Right ventricle myocardium (tissue), 1 donor: ENCODE data around the genes MME, C3orf33, SLC33A1 and GMPS.

DNA sequence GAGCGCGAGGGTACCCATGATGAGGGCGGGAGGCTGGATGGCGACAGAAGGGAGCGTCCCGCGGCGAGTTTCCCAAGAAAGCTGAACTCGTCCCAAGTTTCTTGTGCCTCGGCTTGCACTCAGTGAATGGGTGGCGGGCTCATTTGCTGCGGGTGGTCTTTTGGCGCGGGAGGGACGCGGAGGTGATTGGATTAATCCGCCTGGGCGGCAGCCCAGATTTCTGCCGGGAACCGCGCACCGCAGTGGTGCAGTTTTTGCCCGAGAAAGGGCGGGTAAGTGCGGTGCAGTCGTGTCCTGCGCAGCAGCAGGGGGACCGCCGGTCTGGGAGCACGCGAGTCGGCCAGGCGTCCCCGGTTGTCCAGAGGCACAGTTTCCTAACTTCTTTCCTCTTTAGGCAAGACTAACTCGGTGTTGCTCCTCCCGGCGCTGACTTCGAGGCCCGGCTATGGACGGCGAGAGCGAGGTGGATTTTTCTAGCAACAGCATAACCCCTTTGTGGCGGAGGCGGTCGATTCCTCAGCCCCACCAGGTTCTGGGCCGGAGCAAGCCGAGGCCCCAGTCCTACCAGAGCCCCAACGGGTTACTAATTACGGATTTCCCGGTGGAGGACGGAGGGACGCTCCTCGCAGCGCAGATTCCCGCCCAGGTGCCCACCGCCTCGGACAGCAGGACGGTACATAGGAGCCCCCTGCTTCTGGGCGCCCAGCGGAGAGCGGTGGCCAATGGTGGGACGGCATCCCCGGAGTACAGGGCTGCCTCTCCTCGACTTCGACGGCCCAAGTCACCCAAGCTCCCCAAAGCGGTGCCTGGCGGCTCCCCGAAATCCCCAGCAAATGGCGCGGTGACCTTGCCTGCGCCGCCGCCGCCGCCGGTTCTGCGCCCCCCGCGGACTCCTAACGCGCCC is 610 bp downstream of the ARHGEF26 start:
- PRO-cap, 2 experiments, result no peak in any of the 2 experiments

DNA sequence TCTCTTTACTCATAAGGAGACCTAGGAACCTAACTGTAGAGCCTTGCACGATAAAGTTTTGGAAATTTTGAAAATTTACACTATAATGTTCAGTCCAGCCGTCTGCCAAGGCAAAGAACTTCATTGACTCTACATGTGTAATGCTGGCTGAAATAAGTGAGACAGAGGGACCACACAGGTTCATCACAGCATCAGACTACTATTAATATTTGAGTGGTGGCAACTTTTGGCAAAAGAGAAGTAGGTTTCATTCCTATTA is 15.8 kb upstream of the DHX36 start:
- PRO-cap, 2 experiments, result no peak in any of the 2 experiments

- PRO-cap, 2 experiments, result peak in 1 of 2 experiments; most common minus-strand start chr3:155079900 (in 1)
These were observed at the start of gene MME for GRCh38 chr3:155079408-155080686. MME (plus strand) TSS chr3:155080319.

DNA sequence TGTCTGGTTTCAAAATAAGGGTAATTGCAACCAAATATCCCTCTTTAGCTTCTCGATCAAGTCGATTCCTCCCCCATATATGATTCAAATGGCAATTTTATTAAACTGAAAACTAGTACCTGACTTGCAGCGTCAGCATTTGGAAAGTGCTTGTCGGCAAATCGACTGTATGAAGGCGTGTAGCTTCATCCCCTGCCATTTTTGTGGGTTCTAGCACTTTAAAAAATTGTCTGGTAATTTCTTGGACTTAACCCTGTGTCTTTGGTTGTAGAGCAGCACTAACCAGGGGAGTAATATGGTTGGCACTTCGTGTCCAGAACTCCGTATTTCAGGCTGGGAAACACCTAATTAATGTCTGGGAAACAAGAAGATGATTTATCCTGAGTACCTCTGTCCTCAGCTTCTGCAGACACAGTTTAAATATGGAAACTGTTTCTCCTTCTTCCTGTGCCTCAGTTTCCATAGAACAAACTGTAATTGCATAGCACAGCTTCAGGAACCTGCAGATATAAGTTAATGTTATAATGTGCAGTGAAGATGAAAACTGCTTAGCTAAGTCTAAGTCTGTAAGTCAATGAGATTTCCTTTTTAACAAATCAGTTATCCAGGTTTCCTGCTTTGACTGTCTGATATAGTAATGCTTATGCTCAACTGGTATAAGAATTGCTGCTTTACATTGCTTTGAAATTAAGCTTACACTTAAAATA is 731 bp downstream of the MME start:
- PRO-cap, 2 experiments, result no peak in any of the 2 experiments

DNA sequence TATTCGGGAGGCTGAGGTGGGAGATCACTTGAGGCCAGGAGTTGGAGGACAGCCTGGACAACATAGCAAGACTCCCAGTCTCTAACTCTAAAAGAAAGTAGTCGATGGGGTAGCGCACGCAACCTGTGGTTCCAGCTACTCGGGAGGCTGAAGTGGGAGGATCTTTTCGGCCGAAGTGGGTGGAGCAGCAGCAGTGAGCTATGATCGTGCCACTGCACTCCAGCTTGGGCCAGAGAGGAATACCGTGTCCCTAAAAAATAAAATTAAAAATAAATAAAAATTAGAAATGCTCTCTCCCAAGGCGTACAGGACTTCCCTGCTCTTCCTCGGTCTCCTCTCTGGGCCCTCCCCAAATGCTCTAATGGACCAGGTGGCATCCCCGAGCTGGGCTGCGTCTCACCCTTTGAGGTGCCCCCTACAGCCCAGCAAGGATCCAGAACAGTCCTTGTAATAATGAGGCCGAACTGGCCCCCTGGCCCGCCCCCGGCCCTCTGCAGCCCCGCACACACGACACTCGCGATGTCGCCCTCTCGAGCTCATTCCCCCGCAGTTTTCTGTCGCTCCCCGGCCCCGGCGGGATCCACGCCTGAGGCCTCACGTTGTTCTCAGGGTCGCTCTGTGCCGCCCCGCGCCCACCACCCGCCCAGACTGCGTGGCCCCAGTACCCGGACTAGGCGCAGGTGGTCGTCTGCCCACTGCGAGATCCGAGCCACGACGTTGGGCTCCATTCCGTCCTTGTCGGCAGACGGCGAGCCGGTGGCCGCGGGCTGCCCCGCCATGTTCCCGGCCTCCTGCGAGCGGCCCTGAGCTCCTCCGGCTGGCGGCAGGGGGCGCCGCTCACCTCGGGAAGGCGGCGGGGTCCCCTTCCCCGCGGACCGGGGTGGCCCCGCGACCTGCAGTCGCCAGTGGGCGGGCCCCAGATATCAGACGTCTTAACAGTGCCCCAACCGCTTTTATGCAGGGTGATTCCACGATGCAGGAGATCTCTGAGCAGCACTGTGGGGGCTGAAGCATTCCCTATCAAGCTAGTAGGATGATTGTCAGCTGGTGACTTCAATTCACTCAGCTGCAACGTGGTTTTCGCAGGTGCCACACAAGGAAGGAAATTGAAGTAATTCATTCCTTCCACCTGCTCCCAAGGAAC is at the start of gene C3orf33:
TSS of gene C3orf33 (minus strand) at position 805 of the 1,144 bp plus-strand sequence.
- PRO-cap, 2 experiments, result peak in 2 of 2 experiments; most common plus-strand start position 201 of the sequence (in 1); most common minus-strand start position 795 of the sequence (in 2)

DNA sequence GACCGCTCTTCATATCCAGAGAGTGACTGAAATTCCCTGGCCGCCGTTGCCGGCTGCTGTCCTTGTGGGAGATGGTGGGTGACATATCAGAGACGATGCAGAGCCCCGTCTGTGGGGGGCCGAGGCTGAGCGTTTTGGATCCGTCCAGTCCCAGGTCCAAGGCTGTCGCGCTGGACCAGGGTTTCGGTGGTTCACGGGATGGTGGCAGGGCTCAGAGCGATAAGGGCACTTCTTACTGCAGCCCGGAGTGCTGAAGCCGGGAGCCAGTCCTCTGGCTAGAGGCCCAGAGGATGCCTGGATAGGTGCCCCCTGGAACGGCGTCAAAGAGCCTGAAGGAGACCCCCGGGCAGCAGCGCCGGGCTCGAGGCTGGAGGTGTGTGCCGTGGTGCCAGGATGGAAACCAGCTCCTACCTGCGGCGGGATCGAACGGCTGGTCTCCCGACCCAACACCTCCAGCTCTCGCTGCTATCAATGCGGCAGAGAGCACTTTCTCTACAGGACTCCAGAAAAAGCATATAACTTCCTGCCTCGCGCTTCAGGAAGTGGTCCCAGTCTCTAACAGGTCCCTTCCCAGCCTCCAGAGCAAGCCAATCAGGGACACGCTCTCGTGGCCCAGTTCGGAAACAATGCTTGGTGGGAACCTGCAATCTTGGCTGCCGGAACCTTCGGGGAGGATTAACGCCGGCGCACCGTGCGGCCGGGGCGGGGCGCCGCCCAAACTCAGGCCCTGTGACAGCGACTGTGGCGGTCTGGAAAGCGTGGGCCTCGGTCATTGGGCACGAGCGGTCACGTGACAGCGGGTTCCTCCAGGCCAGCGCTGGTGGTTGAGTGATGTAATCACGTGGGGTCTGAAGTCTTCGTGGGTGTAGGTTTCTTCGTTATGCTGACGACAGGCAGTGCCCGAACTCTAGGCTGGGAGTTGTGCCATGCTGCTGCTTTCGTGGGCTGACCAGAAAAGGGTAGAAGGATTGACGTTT is at the start of gene SLC33A1:
TSS of gene SLC33A1 (minus strand) at position 515 of the 977 bp plus-strand sequence.
- PRO-cap, 2 experiments, result peak in 2 of 2 experiments; most common plus-strand start position 886 of the sequence (in 2); most common minus-strand start position 473 of the sequence (in 2)

DNA sequence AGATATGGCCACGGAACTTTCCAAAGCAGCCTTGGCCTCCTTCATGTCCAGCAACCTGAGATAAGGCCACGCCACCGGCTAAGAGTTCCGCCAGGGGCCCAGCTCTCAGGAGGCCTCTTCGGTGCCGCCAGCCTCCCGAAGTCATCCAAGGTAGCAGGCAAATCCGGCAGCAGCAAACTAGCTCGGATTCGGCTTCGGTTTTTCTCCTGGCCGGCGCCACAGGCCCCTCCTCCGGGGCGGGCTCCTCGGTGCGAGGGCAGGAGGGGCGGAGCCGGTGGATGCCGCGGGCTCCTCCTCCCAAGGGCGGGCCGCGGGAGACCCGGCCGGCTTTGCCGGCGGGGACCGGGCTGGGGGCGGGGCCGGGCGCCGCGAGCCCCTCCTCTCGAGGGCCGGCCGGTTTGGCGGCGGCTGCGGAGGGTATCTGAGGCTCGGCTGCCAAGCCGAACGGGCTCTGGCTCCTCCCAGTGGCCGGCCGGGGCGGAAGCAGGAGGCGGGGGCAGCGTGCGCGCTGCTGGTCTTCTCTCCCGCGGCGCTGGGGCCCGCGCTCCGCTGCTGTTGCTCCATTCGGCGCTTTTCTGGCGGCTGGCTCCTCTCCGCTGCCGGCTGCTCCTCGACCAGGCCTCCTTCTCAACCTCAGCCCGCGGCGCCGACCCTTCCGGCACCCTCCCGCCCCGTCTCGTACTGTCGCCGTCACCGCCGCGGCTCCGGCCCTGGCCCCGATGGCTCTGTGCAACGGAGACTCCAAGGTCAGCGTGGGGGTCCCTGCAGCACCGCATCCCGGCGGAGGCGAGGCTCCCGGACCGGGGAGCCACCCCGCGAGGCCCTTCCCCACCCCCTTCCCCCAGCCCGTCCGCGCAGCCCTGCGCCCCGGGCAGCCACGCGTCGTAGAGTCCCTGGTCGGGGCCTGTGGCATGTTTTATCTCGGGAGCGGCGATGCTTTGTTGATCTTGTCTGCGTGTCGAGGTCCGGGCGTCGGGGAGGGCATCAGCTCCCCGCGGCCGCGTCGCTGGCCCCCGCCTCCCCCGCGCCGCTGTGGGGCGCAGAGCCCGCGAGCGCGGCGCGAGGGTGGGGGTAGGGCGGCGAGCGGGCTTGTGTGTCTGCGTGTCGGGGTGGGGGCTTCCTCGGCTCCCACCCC is at the start of gene GMPS:
TSS of gene GMPS (plus strand) at position 499 of the 1,135 bp plus-strand sequence.
- PRO-cap, 2 experiments, result peak in 2 of 2 experiments; most common plus-strand start position 563 of the sequence (in 2); most common minus-strand start position 174 of the sequence (in 2)

DNA sequence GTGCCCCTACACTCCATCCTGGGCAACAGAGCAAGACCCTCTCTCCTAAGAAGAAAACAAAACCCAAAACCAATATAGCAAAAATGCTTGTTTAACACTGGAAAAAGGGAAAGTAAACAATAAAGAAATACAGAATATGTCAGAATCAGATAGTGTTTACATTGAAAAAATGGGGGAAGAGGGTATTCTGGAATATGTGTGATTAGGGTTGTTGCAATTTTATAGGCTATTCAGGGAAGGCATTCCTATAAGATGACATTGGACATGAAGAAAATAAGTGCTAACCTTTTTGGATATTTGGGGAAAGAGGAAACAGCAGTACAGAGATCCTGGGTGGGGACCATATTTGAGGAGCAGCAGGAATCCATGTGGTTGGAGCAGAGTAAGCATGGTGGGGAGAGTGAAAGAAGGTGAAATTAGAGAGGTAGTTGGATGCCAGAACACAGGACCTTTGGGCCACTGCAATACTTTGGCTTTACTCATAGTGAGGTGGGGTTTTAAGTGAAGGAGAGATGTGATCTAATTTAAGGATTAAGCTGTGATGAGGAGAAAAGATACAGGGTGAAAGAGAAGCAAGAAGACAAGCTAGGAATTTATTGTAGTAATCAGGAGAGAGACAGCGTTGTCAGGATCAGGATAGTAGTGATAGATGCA is 37.2 kb downstream of the GMPS start:
- PRO-cap, 2 experiments, result no peak in any of the 2 experiments

- PRO-cap, 2 experiments, result no peak in any of the 2 experiments
These were observed 170.6 kb downstream of the KCNAB1 start for GRCh38 chr3:156290726-156291588.

GRCh38 chr3:156456706-156457446 is 98.0 kb downstream of the SSR3 start:
- PRO-cap, 2 experiments, result no peak in any of the 2 experiments

- PRO-cap, 2 experiments, result no peak in any of the 2 experiments
These were observed 19.9 kb downstream of the SSR3 start for GRCh38 chr3:156534905-156535627.

GRCh38 chr3:156751230-156751879 is 74.8 kb upstream of the LEKR1 start:
- PRO-cap, 2 experiments, result no peak in any of the 2 experiments

- PRO-cap, 2 experiments, result no peak in any of the 2 experiments
These were observed 8.7 kb upstream of the LEKR1 start for GRCh38 chr3:156817537-156817724.

DNA sequence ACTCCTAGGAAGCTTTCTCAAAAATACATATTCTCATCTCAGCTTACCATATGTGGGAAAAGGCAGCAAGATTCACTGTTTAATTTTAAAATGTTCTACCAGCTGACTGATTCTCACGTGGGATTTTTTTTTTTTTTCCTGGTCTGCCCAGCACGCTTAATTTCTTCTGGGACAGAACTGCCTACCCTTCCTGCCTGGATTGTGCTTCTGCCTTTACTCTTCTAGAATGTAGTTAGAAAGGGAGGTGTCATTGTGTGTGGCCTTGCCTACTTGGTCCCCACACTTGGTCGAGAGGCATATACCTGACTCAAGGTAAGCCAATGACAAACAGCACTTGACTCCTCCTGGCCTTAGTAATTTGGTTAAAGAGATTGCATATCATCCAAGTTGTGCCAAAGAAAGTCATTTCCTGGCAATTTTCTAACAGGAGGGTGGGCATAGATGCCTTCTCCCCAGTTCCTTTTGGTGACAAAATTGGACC is 8.1 kb upstream of the LEKR1 start:
- PRO-cap, 2 experiments, result no peak in any of the 2 experiments

DNA sequence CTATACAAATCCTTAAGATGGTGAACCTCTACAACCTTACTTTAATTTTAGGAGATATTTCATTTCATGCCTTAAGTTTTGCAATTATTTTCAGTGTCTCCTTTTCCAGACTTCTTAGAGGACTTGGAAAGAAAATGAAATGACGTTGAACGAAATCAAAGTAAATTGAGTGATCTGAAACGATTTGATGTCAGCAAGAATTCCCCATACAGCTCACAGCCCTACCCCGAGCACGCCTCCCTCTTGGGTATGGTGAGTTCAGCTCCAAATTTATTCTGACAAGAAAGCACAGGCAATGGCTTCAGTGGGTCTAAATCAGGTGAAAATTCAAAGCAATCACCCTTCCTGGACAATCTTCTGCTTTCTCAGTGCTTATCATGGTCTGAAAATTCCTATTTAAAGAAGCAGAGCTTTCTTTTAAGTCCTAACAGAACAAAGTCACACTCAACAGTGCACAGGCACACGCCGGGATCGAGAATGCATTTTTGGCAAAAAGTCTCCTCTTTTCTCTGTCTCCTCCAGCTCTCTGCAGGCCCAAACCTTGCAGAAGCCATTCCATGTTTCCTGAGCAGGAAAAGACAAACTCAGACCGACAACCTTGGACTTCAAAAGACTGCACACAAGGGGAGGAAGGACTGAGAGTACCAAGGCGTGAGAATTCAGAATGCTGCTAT is 72.0 kb downstream of the CCNL1 start:
- PRO-cap, 2 experiments, result peak in 1 of 2 experiments; most common plus-strand start position 447 of the sequence (in 1); most common minus-strand start position 246 of the sequence (in 1)

DNA sequence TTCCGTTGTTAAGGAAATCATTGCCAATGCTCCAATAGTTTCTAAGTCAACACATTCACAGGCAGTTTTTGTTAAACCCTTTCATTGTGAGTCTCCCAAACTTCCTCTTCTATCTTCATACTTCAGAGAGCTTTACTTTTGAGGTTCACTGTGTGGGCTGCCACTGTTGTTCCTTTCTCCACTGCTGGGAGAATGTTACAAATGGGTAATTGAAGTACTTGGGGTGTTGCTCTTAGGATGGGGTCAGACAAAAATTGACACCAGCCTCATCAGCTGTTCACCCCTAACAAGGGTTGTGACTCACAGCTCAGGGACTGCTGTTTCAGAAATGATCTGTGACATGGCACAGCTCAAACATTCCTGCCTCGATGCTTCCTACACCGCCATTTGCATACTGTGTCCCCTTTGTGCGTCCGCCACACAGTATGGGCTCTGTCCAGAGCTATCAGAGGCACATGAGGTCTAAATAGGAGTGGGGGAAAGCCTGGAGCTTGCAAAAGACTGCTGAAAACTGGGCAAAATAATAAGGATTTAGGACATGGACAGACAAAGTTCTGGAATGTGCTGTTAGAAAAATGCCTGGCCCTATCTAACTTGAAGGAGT is 44.0 kb downstream of the CCNL1 start:
- PRO-cap, 2 experiments, result no peak in any of the 2 experiments

GRCh38 chr3:157122725-157123230 is 37.2 kb downstream of the CCNL1 start:
- PRO-cap, 2 experiments, result no peak in any of the 2 experiments

GRCh38 chr3:157174575-157175644 is 15.0 kb upstream of the CCNL1 start:
- PRO-cap, 2 experiments, result peak in 2 of 2 experiments; most common plus-strand start chr3:157175223 (in 2); most common minus-strand start chr3:157174869 (in 2)

- PRO-cap, 2 experiments, result no peak in any of the 2 experiments
These were observed 17.5 kb downstream of the MFSD1 start for GRCh38 chr3:158819288-158819845.

- PRO-cap, 2 experiments, result no peak in any of the 2 experiments
These were observed 78.1 kb upstream of the IQCJ start for GRCh38 chr3:158990982-158991483.